ENCODE measurements around a stretch of chr18.

DNA sequence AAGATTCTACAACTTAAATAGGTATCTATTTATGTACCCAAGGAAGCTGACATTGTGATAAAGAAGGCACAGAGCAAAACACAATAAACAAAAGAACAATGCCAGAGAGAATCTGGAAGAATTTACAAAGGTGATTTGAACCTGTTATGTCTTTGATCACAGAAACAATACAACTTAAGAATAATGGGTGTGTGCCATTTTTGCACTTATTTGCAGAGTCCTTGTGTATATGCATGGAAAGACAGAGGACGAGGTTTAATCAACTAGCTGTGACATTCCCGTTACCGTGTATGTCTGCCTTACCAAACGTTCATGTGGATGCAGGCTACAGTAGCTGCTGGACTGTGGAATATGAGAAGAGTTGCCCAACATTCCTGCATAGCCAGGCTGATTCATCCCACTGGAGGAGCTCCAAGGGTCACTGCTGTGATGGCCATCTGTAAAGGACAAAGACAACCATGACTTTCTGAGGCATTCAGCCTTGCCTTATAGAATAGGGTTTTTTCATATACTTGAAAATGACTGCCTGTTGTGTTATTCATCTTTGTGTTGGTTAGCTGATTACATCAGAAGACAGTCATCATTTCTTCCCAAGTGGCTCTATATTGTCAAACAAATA lies 312.6 kb downstream of the TCF4 start:
- PRO-cap: no peak

DNA sequence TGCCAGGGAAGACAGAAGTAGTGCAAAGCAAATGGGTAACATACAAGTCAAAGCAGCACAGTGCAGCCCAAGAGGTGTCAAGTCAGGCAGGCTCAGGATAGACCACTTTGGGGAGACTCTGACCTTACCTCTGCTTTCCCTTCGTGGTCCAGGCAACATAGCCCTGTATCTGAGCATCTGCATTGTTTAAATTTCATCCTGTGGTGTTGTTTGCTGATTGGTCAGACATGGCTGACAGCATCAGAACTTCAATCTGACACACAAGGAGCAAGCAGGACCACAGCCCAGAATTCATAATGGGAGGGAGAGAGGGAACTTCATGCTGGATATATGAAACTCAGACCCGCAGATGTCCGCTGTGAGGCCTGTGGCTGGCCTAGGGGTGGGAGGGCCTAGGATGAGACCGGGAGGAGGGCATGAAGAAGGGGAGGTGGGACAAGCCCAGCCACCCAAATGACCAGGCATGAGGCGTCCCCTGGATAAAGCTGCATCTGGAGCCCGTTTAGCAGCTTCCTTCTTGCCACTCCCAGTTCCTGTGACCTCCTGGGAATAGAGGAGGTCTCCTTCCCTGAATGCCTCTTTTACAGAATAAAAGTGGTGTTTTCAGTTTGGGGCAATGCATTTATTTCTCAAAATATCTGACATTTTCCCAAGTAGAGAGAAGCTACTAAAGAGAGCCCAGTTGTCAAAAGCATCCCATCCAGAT lies 285.6 kb downstream of the TCF4 start:
- PRO-cap: no peak

DNA sequence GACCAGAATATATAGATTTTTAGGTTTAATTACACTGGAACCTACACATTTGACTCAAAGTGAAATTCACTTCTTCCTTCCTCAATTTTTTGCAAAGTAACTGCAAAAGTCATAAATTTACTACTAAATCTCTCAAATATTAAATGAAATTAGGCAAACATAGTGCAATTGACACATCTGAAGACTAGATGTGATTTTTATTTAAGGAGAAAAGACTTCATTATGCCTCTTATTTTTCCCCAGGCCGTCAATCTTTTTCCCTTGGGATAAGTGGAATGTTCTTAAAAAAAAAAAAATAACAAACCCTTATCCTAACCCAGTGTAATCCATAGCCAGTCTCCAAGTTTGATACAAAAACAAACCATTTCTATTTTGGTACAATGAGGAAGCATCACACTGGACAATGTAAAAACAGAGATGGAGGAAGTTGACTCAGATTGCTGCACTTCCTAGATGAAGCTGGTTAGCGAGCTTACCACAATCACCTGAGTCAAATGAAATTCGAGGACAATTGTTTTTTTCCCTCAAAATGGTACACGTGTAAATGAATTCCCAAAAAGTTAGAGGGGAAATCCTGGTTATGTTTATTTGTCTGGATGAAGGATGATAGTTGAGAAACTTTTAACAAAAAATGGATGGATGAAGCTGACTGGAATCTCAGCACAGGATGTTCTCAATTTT lies 259.8 kb downstream of the TCF4 start:
- PRO-cap: no peak

DNA sequence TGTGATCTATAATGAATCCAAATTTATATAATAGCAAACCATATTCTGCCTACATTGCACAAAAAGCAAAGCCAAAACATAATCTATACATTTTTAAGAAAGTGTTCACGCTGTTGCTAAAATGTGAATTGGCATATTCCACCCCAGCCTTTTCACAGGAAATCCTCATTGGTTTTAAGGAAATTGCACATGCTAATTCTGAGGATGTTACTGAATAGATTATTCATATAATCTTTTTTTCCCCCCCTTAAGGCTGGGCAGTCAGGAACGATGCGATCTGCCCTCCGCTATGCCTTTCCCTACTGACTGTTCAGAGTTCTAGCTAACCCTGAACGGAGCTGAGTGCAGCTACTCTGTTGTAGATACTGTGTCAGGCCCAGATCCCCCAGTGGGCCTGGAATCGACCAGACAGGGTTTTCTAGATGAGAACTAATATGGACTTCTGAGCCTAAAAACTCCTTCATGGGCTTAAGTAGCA lies 192.3 kb downstream of the TCF4 start:
- PRO-cap: no peak

GRCh38 chr18:55402672-55403222 lies 185.2 kb downstream of the TCF4 start:
- PRO-cap: no peak

- PRO-cap: no peak
Observed at GRCh38 chr18:55406521-55407103, 181.4 kb downstream of the TCF4 start.

- PRO-cap: no peak
Observed at GRCh38 chr18:55433353-55434383, 154.3 kb downstream of the TCF4 start.

GRCh38 chr18:55479441-55480196 lies 108.4 kb downstream of the TCF4 start:
- PRO-cap: no peak

DNA sequence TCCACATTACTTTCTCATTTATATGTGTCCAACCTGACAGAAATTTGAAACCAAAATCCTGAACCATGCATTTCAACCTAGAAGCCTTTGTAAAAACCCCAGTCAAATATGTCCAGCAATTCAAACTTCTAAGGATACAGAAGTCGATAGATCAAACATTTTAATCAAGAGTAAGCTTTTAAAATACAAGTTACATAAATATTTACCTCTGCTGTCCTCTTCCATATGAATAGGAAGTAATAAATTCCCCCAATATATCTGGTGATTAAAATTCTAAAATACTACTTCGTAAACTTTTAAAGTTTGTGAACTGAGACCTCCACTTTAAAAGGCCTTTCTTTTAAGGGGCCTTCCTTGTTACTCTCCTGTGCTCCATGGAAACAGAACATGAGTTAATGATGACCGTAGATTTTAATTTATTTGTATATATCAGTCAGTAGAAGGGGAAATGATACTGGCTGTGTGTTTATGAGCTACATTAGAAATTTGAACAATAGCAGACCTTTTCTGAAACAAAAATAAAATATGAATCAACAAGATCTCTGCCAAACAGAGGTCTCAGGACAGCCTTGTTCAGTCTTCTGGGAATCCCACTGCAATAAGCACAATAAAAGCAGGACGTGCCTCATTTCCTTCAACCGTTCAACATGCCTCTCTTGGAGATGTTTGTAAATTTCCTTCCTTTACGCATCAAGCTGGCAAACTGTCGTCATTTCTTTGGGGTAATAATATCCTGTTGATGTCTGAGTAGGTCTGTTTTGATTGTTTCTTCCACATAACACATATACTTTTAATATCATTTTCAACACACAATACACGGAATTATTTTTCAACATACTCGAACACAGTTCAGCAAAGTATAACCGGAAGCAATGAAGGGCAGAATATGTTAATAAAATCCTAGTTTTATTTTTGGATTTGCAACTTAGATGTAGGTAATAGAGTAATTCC lies 77.3 kb downstream of the TCF4 start:
- PRO-cap: no peak

DNA sequence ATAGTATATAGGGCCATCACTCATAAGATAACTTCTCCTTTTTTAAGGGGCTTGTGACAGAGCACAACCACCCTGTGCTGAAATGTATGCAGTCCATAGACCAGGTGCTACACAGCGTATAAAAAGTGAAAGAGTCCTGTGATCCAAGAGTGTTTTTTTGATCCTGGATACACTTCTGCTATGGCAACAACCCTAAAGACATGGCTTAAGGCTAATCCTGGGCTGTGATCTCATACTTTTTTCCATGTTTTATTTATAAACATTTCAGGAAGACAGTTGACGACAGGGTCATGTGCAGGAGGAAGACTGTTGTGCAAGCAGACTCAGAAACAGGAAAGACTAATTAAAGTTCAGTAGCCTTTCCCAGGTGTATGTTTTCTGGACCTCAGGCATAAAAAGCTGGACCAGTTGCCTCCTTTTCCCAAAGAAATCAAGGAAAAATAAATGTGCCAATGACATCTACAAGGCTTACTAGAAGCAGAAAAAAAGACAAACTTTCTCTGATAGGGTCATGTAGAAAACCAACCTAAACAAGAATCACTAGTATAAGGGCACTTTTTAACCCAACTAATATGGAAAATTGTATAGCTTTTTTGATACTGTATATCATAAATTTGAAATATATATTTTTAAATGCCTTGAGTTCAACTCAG lies 400.7 kb upstream of the TCF4 start:
- PRO-cap: no peak

DNA sequence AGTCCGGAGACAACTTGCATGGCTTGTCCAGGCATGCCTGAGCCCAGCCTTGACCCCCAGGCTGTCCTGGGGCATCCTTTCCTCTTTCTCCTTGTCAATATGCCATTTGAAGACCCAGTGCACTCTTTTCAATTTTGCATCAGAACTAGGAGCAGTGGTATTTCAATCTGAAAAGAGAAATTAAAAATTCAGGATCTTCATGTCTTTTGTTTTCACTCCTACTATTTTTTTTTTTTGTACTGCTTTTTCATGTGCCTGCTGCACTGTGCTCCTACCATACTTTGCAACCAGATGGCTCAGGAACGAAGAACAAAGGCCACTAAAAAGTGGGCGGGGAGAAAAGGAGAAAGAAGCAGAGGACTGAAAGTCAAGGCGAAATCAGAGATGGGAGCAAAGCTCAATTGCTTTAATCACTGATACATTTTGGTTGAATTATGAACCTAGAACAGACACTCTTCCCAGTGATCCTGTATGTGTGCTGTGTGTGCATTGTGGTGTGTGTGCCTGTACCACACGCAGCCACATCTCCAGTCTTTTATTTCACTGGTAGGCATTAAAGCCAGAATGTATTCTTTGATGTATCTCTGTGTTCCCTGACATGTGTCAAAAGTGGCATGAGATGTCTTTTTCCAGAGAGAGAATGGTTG lies 495.9 kb upstream of the TCF4 start:
- PRO-cap: no peak

- PRO-cap: bidirectional peak, plus-strand start at chr18:56638899, minus-strand start at chr18:56638592
Observed at GRCh38 chr18:56638746-56639060, 311 bp upstream of the TXNL1 start.

GRCh38 chr18:56941668-56942072 lies 205.2 kb upstream of the BOD1L2 start:
- PRO-cap: no peak

GRCh38 chr18:56975930-56976335 lies 171.0 kb upstream of the BOD1L2 start:
- PRO-cap: no peak

GRCh38 chr18:57050581-57051124 lies 96.2 kb upstream of the BOD1L2 start:
- PRO-cap: no peak

- PRO-cap: bidirectional peak, plus-strand start at chr18:57427957, minus-strand start at chr18:57427847
Observed at GRCh38 chr18:57427399-57428544, 7.4 kb upstream of the ONECUT2 start.

DNA sequence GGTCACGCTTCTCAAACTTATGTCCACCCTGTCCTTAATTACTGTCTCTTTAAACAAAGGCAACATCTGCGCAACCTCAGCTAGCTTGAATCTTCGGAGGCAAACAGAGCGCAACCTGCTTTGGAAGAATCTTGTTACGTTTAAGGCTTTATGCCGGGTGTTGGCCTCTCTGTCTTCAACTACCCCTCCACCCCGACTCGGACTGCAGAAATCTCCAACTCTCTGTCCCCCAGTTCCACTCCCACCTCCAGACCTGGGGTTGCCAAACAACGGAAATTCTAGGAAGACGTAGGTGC lies 1.3 kb upstream of the ONECUT2 start:
- PRO-cap: no peak

GRCh38 chr18:57434581-57435070 lies 548 bp upstream of the ONECUT2 start:
- PRO-cap: no peak

GRCh38 chr18:57555249-57555540 lies 31.3 kb downstream of the FECH start:
- PRO-cap: no peak

GRCh38 chr18:57737392-57738098 lies 65.6 kb downstream of the ATP8B1 start:
- PRO-cap: no peak